Mononuclear cell (primary cell): ENCODE measurements around a stretch of chr5.

GRCh38 chr5:139443502-139444596 lies 4.5 kb upstream of the DNAJC18 start:
- RRBS: no CpG with 5 or more reads among the region's 6 CpGs

- RRBS: no CpG with 5 or more reads among the region's 14 CpGs
These were observed 7.7 kb downstream of the ECSCR start for GRCh38 chr5:139454671-139455503.

- RRBS: no CpG with 5 or more reads among the region's 8 CpGs
These were observed 3.9 kb downstream of the STING1 start for GRCh38 chr5:139478554-139479184.

- RRBS: 3% methylated on average over 37 of the region's 71 CpGs
These were observed 10.7 kb upstream of the CXXC5 start for GRCh38 chr5:139637260-139638104.

- RRBS: 2% methylated on average over 37 of the region's 87 CpGs
These were observed 1.2 kb downstream of the CXXC5 start for GRCh38 chr5:139649050-139650107.

DNA sequence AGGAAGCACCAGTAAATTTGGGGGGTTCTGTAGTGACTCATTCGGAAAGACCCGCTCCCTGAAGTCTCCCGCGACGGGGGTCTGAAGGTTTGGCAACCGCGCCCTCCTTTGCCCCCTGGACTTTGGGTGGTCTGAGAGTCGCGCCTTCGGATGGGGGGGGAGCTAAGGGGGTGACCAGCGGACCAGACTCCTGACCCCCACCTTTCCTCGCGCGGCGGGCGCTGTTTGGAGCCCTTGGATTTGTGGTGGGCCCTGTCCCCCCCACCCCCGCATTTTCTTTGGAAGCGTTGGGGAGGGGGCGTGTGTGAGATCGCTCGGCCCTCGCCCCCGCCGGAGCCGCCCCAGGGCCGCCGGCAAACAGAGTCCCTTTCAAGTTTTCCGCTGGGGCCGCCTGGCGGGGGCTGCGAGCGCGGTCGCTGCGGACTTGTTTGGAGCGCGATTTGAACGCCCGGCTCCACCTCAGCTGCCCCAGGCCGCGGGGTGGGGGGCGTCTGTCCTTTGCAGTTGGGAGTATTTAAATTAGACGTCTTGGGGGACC lies 2.1 kb downstream of the CXXC5 start:
- RRBS: 3% methylated on average over 7 of the region's 43 CpGs

- RRBS: no CpG with 5 or more reads among the region's 16 CpGs
These were observed 10.9 kb downstream of the CXXC5 start for GRCh38 chr5:139658875-139659676.

DNA sequence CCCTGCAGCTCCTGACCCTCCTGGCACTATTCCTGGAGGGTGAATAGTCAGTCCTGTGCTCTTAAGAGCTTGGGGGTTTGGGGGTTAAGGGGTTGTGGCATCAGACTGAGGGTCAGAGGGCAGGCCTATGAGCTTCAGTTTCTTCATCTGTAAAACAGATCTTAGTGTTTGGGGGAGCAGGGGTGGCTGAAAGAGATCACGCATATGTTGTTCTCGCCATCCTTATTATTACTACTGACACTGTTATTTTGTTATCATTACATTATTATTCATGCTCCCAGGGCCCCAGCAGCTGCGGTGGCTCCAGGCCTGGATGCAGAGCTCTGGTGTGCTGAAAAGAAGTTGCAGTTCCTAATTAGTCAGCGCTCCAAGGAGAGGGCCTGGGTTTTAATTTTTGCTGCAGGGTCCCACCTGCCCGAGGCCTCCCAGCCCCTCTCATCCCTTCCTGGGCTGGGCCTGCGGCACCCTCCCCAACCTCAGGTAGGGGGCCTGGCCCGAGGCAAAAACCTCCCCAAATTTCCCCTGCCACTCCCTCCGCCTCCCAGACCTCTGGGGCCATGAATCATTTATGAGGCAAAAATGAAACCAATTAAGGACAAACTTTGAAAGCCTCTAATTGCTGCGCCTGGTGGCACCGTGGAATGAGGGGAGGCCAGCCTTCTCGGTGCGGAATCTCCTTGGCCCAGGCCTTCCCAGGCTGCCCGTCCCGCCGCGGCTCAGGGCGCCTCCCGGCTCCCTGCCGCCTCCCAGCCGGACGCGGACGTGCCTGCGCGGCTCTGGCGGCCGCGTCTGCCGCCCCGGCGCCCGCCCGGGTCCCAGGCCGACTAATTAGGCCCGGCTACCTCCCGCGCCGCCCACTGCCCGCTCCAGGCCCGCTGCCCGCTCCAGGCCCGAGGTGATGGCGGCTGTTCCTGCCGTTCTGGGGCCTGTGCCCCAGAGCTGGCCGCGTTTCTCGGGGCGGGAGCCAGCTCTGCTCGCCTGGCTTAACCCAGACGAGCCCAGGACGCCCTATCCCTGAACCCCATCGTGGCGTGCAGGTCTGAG lies 19.8 kb downstream of the CXXC5 start:
- RRBS: 3% methylated on average over 11 of the region's 53 CpGs

DNA sequence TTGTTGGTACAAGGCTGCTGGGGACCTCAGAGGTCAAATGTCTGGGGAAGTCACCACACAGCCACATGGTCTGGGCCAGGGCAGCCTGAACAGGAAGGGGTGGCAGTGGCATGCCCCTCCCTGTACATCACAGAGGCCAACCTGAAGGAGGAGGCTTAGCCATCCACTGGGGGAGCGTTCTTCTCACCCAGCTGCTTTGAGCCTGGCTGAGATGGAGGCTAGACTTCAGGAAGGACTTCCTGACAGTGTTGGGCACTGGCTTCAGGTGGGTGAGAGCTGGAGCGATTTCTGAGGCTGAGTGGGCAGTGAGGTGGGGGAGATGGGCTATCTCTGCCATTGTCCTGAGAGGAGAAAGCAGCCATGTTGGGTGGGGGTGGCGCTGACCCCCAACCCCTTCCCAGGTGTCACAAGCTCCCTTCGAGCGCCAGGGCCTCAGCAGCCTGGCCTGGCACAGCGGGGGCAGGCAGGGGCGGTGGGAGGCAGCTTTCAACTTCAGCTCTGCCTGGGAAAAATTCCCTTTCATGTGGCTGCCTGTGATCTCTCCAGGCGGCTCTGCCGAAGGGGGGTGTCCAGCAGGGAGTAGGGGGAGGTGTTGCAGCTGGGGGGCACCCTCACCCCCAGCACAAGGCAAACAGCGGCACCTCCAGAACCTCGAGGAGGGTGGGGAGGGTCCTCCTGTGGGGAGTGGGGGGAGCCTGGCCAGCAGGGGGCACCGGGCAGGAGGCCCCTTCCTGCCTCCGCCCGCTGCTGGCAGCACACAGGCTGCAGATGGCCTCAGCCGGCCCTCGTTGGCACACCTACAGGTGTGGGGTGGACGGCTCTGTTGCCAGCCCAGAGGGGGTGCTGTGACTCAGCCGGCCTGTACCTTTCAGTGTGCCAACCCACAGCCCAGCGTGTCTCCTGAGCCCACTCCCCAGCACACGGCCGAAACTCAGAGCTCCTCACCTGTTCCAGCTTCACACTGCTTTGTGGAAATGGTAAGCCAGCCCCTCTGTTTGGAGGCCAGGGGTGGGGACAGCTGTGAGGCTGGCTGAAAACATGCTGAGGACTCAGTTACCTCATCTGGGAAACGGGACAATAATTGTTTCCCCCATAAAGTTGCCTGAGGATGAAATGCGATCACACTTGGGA lies 36.7 kb downstream of the CXXC5 start:
- RRBS: 31% methylated on average over 6 of the region's 23 CpGs

GRCh38 chr5:139686602-139687319 lies 38.6 kb downstream of the CXXC5 start:
- RRBS: no CpG with 5 or more reads among the region's 19 CpGs

- RRBS: no CpG with 5 or more reads among the region's 15 CpGs
These were observed 70.5 kb upstream of the PSD2 start for GRCh38 chr5:139724901-139725618.

DNA sequence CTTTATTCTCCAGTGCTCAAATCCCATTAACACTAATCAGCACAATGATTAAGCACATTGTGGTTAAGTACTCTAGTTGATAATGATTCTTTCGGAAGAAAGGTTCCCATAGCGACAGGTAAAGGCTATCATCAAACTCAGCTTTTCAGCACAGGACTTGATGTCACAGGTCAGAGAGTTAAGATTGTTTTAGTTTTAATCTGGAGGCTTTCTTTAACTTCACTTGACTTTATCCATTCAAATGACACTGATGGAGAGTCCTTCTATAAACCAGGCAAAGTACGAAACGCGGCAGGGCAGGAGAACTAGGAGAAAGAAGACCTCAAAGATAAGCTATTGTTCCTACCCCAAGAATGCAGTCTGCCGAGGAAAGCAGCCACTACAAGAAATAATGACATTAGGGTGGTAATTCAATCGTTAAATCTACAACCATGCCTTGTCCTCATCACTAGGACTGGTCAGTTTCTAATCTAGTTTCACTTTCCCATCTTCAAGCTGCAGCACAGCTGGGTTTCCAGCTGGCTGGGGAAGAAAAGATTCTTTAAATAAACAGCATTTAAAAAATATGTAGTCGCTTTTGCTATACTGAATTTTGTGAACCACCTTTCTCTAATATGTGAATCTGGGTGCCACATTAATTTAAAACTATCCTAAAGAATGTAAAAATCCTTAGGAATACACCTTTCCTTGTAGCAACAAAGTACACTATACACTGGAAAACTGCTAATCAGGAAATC lies 4.5 kb downstream of the NRG2 start:
- RRBS: no CpG with 5 or more reads among the region's 8 CpGs

- RRBS: no CpG with 5 or more reads among the region's 7 CpGs
These were observed 29.4 kb upstream of the PURA start for GRCh38 chr5:140084451-140084872.

GRCh38 chr5:140116235-140116887 lies 2.5 kb downstream of the PURA start:
- RRBS: no CpG with 5 or more reads among the region's 1 CpG

DNA sequence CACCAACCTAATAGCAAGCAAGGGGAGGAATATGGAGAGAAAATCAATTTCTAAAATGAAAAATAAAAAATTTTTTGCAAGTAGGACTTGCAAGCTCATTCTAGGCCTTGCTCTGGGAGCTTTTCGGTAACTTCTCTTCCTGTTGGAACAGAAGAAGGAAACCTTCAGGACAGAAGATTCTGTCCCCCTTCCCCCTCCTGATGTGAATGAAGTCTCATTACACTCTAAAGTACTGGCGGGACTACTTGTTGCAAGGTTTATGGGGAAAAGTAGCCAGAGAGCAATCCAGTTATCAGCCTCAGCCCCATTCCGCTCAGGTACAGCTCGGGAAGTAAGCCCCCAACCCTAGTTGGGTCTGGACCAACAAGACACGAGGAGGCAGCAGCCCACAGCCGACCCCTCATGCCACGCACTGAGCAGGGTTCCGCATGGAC lies 559 bp upstream of the CYSTM1 start:
- RRBS: no CpG with 5 or more reads among the region's 8 CpGs

GRCh38 chr5:140219641-140220063 lies 44.7 kb downstream of the CYSTM1 start:
- RRBS: no CpG with 5 or more reads among the region's 2 CpGs

DNA sequence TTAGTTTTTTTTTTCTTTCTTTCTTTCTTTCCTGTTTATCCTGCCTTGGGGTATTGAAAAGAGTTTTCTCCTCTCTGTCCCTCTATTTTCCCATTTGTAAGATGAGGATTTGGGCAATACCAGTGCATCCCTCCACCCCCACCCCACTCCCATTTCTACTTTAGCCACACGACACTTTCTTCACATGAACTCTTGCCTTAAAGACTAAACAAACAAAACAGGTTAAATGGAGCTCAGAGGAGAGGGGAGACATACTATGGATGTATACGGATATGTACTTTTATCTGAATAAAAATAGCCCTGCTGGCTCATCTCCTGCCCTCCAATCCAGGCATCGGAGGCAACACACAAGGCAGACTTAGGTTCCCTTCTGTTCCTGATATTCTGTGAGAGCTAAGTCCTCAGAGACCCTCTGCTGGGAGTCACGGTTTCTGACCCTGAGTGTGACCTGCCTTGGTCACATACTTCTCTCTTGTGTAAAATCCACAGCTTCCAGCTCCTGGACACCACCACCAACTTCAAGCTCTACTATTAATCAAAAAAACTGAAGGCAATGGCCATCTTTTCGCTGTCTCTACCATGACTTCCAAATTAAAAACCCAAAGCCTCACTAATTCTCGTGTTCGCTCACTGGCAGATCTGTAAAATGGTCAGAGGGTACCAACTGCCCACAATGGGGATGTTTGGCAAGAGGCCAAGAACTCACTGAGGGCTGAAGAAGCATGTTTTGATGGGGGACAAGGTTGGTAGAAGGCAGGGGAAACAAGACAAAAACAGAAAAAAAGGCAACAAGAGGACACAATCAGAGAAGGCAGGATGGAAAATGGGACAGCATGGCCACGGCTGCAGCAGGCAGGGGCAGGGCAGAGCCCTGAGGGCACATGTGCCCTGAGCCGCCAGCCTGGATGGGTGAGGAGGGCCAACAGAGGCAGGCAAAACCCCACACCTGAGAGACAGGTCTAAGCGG lies 50.6 kb downstream of the PFDN1 start:
- RRBS: no CpG with 5 or more reads among the region's 10 CpGs

DNA sequence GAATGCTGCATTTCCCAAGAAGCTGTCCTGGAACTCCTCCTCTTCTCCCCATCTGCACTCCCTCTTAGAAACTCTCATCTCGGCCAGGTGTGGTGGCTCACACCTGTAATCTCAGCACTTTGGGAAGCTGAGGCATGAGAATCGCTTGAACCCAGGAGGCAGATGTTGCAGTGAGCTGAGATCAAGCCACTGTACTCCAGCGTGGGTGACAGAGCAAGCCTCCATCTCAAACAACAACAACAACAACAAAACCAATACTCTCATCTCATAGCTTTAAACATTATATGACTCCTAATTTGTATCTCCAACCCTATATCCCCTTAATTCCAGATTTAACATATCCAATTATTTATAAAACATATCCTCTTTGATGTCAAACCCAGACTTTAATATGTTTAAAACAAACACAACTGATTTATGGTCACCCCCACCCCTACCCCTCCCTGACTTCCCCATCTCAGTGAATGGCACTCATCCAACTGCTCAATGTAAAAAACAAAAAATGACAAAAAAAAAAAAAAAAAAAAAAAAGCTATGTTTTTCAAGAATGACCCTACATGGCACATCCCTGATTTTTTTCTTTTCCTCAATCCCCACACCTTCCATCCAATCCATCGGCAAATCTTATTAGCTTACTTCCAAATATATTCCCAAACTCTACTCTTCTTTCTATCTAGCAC lies 46.6 kb downstream of the PFDN1 start:
- RRBS: no CpG with 5 or more reads among the region's 4 CpGs

DNA sequence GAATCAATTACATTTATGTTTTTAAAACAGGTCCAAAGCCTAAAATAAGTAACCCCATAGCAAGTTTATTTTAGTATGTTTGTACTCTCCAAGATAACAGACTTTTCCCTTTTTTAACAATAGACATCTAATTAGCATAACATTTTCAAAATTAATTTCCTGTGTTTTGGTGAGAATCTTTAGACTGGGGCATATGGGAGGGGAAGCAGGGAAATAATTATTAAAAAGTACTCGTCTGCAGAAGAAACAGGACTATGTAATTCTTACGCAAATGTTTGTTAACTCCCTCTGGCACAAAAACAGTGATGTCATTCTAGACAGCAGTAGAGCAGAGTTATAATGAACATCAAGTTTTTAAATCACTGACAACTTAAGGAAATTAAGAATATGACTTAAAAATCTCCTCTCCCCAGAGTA lies 9.5 kb downstream of the PFDN1 start:
- RRBS: no CpG with 5 or more reads among the region's 2 CpGs

DNA sequence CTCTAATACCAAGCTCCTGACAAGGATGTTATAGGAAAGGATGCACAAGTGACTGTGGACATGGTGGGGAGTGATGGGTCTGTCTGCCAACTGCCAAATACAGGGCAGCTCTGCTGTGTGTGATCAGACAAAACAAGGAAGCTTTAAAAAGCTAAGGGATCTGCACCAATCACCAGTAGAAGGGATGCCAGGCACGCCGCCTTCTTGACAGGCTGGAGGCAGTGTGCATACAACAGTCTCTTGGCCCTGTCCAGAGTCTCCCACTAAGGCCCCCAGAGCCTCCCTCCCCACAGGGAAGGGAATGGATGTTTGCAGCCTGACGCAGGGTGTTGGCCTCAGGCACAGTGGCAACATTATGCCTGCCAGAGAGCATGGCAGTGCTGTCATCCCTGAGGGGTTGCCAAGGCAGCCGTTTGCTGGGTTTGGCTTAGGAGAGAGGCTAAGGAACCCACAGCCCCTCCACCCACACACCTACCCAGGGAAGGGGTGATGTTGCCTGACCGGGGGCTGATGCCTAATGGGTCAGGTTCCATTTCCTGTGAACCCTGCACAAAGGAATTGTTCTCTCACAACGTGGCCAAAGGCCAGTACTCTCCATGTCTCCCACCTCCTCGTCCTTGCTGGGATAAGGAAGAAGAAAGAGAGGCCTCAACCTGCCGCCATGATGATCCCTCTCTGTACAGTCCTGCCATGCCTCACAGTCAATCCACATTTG lies 4.8 kb downstream of the HBEGF start:
- RRBS: no CpG with 5 or more reads among the region's 8 CpGs